Esophagus squamous epithelium (tissue), 4 donors: ENCODE results near the genes ZNF280A and BCR.

- PRO-cap, result no peak
- RAMPAGE, long total RNA, 4 experiments, result no peak in any of the 4 experiments
Measured at GRCh38 chr22:21798656-21799507, 63.3 kb upstream of the YPEL1 start.

DNA sequence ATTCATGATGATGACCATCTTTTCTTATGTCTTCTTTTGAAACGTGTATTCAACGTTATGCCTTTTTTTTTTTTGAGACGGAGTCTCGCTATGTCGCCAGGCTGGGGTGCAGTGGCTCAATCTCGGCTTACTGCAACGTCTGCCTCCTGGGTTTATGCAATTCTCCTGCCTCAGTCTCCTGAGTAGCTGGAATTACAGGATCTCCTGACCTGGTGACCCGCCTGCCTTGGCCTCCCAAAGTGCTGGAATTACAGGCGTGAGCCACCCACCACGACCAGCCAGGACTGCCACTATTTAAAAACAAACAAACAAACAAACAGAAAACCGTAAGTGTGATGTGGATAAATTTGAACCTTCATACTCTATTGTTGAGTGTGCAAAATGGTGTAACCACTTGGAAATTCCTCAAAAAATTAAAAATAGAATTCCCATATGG, 56.7 kb downstream of the MAPK1 start:
- PRO-cap, result no peak
- RAMPAGE, long total RNA, 4 experiments, result no peak in any of the 4 experiments

- PRO-cap, result unidirectional peak, plus-strand start at chr22:21918667
- RAMPAGE, long total RNA, 4 experiments, result no peak in any of the 4 experiments
Measured at GRCh38 chr22:21918219-21918926, 34.3 kb downstream of the PPM1F start.

DNA sequence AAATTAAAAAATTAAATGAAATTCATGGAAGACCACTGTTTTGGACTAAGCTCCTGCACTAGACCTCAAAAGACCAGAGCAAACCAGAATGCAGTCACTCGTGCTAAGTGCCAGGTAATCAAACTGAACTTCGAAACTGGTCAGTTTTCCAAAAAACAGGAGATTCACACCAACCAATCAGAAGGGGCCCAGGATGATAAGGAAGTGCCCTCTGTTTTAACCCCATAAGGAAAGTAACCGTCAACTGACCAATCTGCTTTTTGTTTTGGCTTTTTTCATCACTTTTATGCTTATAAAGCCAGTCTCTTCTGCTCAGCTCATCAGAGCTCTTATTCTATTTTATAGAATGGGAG, 10.0 kb upstream of the TOP3B start:
- PRO-cap, result no peak
- RAMPAGE, long total RNA, 4 experiments, result no peak in any of the 4 experiments

DNA sequence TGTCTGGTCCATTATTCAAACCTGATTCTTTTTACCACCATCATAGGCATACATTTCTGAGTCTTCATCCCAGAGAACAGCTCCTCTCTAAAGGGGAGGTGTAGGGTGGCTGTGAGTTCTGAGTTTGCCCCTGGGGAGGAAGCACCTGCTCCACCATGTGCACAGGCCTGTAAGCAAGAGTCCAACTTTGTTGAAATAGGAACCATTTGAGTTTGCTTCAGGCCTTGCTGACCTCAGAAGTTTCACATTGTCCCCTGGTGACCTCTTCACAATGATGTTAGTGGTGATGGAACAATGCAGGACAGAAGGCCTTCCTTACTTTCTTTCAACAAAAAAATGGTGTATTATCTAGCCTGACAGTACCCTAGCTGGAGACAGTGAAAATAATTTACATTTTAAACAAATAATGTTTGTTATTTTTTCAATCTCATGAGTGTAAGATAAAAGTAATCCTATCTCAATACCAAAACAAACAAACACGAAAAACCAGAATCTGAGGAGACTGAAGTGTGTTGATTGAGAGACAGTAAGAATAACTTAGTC, 54.7 kb upstream of the TOP3B start:
- PRO-cap, result no peak
- RAMPAGE, long total RNA, 4 experiments, result no peak in any of the 4 experiments

GRCh38 chr22:22061448-22061970, 78.9 kb upstream of the TOP3B start:
- PRO-cap, result no peak
- RAMPAGE, long total RNA, 4 experiments, result no peak in any of the 4 experiments

GRCh38 chr22:22098938-22099483, 116.4 kb upstream of the TOP3B start:
- PRO-cap, result no peak
- RAMPAGE, long total RNA, 4 experiments, result no peak in any of the 4 experiments

GRCh38 chr22:22380246-22381318, 128.0 kb downstream of the ZNF280B start:
- PRO-cap, result no peak
- RAMPAGE, long total RNA, 4 experiments, result start-site peak on the plus strand in 2 of 4 experiments, at chr22:22380823-22380882 at its widest, 1,407 to 1,737 reads per replicate

DNA sequence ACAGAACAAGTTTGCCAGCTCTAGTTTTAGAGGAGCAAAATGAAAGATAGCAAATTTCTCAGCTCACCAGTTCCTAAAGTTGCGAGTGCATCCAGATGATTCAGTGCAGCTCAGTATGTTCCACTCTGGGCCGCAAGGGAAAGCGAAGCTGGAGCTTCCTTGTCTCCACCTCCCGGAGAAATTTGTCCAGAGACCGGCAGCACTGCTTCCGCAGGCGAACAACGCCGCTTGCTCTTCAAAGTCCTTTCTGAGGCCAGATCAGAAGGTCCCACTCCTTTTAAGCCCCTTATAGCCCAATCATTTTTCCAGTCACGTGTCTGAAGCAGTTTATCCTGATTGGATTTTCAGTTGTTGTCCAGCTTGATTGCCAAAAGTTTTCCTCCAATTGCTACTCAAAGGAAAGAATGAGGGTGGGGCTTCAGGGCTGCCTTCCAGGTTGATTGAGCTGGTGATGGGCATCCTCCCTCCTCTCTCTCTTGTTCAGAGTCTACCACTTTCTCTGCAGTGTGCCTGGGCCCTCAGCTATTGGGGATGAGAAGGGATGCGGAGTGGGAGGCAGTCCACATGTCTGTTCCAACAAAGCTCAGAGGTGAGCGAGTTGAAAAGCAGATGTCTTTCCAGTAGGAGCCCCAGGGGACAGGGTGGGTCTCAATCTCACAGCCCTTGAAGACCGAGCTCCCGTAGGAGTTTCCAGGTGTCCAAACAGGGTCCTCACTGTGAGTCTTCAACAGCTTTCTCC, at the start of gene ZNF280A:
TSS of gene ZNF280A (minus strand) at position 249 of the 739 bp plus-strand sequence.
- PRO-cap, result no peak
- RAMPAGE, long total RNA, 4 experiments, result no peak in any of the 4 experiments

DNA sequence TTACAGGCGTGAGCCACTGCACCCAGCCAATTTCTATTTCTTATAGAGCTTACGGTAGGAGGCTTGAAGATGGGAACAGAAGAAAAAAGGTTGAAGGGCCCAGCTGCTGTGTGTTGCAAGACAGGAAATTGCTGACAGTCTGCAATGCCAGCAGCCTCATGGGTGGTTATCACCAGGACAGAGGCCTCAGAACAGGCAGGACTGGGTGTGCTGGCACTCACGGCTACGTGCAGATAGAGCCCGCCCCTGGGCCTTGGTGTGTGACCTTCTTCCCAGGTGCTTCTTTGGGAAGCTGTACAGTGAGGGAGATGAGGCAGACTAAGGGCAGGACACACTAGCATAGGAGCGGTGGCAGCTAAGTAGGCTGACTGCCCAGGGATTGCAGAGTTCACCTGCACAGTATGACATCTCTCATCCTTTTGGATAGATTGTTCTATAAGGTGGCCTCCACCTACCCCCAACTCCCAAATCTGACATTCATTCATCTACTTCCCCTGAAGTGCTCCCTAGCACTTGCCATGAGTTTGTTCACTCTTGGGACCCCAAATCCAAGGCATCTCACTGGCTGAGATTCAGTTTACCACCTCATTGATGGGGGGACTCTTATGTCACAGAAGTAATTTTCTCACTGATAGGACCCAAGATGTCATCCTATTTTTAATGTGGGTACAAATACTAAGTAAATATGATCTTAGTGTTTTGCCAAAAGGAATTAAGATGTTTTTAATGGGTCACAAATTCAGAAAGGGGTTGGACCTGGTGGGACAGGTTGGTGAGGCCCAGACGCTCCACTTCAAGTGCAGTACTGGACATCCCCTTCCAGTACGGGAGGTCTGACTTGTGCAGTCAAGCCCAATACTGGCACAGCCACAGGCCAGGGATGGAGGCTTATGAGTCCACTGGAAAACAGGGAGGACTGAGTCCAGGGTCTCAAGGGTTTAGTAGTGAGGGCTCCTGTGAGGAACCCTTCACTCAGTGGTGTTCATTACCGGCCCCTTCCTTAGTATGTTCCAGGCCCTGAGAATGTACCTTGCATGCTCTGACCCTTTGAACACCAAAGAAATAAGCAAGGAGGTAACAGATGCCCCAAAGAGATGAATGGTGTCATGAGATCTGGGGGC, 12.2 kb downstream of the PRAME start:
- PRO-cap, result no peak
- RAMPAGE, long total RNA, 4 experiments, result no peak in any of the 4 experiments

DNA sequence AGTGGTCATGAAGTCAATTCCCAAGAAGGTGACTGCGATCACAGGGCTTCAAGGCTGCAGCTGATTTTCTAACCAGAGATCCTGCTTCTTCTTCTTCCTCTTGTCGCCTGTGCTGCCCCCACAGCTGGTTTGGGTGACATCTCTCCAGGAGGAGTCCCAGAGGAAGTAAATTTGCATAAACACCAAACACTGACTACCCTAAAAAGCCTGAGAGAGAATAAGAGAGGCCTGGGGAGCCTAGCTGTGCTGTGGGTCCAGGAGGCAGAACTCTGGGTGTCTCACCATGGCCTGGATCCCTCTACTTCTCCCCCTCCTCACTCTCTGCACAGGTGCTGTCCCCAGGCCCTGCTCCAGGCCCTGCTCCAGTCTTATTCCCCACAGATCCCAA, 42.1 kb downstream of the GGTLC2 start:
- PRO-cap, result unidirectional peak, plus-strand start at position 249 of the sequence
- RAMPAGE, long total RNA, 4 experiments, result start-site peak on the plus strand in 1 of 4 experiments, centred at position 239 of the sequence, 342 reads per replicate

DNA sequence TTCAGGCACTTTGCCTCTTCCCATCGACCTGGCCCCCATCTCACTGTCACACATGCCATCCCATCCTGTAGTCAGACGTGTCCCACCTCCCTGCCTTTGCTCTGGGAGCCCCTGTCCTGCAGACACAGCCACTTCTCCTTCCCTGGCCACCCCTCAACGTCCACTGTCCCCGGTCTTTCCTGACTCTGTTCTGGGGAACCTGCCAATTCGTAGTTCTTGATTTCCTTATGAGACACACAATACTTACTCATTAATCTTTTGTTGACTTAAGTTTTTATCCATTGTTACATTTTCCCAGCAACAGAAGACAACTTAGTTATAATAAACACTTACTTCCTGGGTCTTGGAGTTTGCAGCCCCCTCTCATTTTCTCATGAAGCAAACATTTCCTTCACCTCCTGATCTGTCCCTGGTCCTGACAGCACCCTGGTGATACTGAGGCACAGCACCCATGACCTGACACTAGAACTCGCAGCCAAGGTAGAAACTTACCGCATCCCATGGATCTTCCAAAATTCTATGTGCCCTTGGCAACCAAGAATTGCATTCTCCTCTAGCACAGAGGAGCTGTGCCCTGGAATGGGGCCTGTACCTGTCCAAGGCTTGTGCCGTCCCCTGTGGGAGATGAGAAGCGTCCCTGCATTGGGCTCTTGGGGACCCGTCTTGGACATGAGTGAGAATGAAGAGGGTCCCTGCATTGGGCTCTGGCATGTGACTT, 66.9 kb downstream of the GGTLC2 start:
- PRO-cap, result no peak
- RAMPAGE, long total RNA, 4 experiments, result no peak in any of the 4 experiments

DNA sequence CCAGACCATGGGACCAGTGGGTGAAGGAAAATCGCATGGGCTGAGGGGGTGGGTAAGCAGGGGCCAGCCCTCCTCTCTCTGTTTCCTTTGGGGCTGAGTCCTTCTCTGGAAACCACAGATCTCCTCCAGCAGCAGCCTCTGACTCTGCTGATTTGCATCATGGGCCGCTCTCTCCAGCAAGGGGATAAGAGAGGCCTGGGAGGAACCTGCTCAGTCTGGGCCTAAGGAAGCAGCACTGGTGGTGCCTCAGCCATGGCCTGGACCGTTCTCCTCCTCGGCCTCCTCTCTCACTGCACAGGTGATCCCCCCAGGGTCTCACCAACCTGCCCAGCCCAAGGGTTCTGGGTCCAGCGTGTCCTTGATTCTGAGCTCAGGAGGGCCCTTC, 67.7 kb downstream of the GGTLC2 start:
- PRO-cap, result unidirectional peak, plus-strand start at position 213 of the sequence
- RAMPAGE, long total RNA, 4 experiments, result start-site peak on the plus strand in 2 of 4 experiments, centred at positions 215 to 216 of the sequence, 209 to 373 reads per replicate

GRCh38 chr22:22820459-22821010, 67.1 kb upstream of the IGLL5 start:
- PRO-cap, result unidirectional peak, minus-strand start at chr22:22820801
- RAMPAGE, long total RNA, 4 experiments, result no peak in any of the 4 experiments

GRCh38 chr22:22904639-22905176, 17.1 kb downstream of the IGLL5 start:
- PRO-cap, result no peak
- RAMPAGE, long total RNA, 4 experiments, result no peak in any of the 4 experiments

DNA sequence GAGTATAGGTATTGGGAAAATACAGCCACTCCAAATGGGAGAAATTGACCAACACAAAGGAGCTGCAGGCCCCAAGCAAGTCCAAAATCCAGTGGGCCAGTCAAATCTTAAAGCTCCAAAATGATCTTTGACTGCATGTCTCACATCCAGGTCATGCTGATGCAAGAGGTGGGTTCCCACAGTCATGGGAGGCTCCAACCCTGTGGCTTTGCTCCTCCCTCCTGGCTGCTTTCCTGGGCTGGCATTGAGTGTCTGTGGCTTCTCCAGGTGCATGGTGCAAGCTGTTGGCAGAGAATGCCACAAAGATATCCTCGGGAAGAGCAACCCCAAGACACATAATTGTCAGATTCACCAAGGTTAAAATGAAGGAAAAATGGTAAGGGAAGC, 80.7 kb downstream of the IGLL5 start:
- PRO-cap, result no peak
- RAMPAGE, long total RNA, 4 experiments, result no peak in any of the 4 experiments

DNA sequence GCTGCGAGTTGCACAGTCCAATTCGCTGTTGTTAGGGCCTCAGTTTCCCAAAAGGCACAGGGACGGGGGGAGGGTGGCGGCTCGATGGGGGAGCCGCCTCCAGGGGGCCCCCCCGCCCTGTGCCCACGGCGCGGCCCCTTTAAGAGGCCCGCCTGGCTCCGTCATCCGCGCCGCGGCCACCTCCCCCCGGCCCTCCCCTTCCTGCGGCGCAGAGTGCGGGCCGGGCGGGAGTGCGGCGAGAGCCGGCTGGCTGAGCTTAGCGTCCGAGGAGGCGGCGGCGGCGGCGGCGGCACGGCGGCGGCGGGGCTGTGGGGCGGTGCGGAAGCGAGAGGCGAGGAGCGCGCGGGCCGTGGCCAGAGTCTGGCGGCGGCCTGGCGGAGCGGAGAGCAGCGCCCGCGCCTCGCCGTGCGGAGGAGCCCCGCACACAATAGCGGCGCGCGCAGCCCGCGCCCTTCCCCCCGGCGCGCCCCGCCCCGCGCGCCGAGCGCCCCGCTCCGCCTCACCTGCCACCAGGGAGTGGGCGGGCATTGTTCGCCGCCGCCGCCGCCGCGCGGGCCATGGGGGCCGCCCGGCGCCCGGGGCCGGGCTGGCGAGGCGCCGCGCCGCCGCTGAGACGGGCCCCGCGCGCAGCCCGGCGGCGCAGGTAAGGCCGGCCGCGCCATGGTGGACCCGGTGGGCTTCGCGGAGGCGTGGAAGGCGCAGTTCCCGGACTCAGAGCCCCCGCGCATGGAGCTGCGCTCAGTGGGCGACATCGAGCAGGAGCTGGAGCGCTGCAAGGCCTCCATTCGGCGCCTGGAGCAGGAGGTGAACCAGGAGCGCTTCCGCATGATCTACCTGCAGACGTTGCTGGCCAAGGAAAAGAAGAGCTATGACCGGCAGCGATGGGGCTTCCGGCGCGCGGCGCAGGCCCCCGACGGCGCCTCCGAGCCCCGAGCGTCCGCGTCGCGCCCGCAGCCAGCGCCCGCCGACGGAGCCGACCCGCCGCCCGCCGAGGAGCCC, at the start of gene BCR:
TSS of gene BCR (plus strand) at position 209 of the 999 bp plus-strand sequence.
- PRO-cap, result bidirectional peak, plus-strand start at position 209 of the sequence, minus-strand start outside the sequence; bidirectional peak, plus-strand start at position 527 of the sequence, minus-strand start at position 426 of the sequence; bidirectional peak, plus-strand start at position 857 of the sequence, minus-strand start at position 845 of the sequence
- RAMPAGE, long total RNA, 4 experiments, result no peak in any of the 4 experiments

- PRO-cap, result no peak
- RAMPAGE, long total RNA, 4 experiments, result no peak in any of the 4 experiments
Measured at GRCh38 chr22:23237385-23237783, 57.1 kb downstream of the BCR start.

DNA sequence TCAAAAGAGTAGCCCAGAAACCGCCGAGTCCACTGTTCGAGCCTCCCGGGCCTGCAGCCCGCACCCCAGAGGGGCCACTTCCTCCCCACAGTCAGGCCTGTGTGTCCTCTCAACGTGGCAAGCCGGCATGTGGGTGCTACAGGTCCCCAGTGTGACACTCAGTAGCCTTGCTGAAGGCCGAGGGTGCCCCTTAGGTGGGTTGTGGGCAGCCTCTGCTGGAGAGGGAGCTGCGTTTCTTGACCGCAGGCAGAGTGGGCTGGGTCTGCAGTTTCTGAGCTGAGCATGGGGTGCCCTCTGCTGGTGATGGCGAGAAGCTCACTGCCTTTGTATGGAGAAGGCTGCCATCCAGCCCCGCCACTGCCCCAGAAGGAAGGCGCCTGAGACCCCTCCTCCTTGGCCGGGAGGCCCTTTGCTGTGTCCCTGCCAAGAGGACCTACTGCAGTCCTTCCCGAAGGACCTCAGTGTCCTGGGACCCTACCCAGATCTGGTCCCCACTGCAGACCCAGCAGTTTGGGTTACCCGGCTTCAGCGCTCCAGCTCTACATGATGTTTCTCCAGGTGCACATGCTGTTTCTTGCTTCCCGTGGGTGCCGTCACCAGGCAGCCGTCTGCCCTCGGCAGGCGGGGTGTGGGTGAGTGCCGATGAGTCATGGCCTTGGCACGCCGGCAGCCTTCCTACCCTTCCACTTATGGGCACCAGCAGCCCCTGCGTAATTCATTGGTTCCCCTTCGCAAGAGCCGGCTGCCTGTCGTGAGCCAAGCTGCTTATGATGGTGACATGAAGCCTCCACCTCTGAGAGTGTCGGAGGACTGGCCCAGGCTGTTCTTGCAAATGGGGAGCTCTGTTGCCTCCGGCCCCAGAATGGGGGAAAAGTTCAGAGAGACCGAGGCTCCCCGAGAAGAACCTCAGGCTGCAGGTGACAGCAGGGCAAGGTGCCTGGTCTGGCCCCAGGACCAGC, 101.7 kb downstream of the BCR start:
- PRO-cap, result bidirectional peak, plus-strand start at position 354 of the sequence, minus-strand start at position 253 of the sequence; bidirectional peak, plus-strand start at position 796 of the sequence, minus-strand start at position 548 of the sequence
- RAMPAGE, long total RNA, 4 experiments, result no peak in any of the 4 experiments

- PRO-cap, result no peak
- RAMPAGE, long total RNA, 4 experiments, result no peak in any of the 4 experiments
Measured at GRCh38 chr22:23504103-23504922, 75.8 kb downstream of the IGLL1 start.